ENCODE results near the gene PRAP1.

DNA sequence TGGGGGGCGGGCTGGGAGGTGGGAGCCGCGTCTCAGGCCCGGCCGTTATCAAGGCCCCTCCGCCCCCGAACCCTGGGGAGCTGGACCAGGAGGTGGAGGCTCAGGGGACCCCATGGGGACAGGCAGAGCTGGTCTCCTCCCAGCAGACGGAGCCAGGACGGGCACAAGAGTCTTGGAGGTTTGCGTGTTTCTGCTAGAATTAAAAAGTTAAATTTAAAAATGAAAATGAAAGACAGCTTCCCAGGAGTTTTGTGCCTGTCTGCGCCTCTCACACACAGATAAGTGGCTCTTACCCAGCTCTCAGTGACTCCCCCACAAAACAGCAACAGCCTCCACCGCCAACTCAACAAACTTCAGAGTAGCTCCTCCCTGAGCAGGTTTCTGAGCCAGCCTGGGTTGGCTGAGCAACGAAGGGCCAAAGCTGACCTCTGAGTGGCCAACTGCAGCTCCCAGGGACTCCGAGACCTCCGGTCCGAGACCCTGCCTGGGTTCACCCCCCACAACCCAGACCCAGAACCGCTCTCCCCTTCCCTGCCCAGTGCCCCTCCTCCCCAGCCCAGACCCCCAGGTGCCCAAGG, 5.0 kb upstream of the UTF1 start:
- PRO-cap, 3 experiments: no peak in any of the 3 experiments
- RRBS: no CpG with 5 or more reads among the region's 17 CpGs

DNA sequence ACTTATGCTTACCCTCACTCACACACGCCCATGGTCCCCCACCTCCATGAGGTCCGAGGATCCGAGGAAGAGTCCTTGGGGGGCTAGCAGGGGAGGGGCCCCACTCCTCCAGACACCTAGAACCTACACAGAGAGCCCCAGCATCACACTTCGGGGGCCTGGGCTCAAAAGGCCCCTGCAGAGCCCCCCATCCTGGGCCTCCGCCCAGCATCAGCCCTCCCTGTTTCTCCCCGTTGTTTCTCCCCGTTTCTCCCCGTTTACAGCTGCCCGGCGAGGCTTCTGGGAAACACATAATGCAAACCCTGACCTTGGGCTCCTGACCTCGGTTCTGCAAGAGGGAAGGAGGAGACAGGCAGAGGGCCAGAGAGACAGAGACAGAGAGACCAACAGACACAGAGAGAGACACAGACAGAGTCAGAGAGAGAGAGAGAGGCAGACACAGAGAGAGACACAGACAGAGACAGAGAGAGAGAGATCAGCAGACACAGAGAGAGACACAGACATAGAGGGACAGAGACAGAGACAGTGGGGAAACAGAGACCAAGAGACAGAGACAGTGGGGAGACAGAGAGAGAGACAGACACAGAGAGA, 12.3 kb downstream of the VENTX start:
- PRO-cap, 3 experiments: no peak in any of the 3 experiments
- RRBS: no CpG with 5 or more reads among the region's 11 CpGs

DNA sequence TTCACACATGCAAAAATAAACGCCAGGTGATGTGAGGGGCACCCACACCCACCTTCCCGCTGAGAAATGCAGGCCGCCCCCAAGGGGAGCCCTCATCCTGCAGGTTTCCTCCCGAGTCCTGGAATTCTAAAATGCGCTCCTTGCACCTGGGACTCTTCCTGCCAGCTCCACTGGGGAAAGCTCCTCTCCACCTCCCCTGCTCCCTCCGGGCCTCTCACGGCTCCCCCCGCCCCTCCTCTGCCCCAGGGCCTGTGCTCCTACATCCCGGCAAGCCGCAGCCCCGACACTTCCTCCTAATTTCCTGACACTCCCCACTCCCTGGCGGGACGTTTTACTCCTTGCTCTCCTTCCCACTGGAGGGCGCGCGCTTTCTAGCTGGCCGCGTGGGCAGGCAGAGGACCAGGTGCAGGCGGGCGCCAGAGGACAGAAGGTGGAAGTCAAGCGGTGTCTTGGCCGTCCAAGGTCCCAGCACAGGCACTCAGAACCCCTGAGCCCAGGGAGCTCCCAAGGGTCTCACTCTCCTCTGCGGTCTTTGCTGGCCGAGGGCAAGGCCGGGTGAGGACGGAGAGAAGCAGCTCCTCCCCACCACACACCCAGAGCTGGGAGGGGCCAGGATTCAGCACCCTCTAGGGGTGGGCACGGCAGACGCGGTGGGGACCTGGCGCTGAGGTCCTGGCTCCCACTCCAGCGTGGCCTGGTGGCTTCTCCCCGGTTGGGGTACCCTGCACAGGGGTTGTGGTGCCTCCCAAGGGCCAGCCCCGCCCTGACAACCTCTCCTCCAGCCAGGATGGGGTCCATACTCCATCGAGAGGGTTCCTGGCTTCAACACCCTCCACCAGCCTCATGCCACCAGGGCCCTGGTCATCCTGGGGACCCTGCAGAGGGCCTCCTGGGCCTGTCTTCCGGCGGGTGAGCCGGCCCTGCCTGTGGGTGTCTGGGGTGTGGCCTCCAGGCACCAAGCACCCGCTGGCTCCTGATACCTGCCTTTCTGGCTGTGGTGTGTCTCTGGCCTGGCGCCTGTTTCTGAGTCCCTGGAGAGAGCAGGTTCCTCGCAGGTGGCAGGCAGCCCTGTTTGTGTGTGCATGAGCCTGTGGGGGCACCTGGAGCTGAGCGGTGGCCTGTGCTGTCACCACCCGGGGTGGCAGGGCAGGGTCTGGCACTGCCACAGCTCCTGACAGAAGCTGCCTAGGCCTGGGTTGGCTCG, 18.9 kb downstream of the ADAM8 start:
- PRO-cap, 3 experiments: peak in 3 of 3 experiments; most common plus-strand start position 402 of the sequence (in 1)
- RRBS: 4% methylated on average over 4 of the region's 43 CpGs

DNA sequence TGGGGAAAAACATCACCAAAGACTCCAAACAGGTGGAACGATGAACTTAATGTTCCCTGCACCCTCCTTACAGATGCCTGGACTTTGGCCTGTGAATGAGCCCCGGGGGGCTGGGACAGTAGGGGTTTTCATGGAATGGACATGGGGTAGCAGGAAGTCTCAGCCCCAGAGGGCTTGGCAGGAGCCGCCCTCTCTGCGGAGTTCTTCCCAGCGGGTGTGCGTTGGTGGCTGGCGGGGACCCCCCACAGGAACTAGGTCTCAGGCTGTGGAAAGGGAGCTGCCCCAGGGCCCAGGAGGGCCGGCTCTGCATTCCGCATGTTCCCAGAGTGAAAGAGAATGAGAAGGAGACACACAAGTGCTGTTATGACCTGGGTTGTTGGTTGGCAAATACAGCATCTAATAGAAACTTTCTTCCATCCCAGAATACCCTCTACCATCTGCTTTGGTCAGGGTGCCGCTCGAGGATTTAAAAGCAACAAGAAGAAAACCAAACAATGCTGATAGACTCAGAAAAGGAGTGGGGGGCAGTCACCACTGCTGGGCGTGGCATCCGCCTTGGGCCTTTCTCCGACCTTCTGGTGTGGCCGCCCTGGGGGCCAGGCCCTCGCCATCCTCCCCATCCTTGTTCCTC, 3.8 kb downstream of the ZNF511 start:
- PRO-cap, 3 experiments: no peak in any of the 3 experiments
- RRBS: no CpG with 5 or more reads among the region's 16 CpGs

GRCh38 chr10:133318284-133319198, 9.8 kb downstream of the ZNF511 start:
- PRO-cap, 3 experiments: no peak in any of the 3 experiments
- RRBS: 2% methylated on average over 12 of the region's 54 CpGs

DNA sequence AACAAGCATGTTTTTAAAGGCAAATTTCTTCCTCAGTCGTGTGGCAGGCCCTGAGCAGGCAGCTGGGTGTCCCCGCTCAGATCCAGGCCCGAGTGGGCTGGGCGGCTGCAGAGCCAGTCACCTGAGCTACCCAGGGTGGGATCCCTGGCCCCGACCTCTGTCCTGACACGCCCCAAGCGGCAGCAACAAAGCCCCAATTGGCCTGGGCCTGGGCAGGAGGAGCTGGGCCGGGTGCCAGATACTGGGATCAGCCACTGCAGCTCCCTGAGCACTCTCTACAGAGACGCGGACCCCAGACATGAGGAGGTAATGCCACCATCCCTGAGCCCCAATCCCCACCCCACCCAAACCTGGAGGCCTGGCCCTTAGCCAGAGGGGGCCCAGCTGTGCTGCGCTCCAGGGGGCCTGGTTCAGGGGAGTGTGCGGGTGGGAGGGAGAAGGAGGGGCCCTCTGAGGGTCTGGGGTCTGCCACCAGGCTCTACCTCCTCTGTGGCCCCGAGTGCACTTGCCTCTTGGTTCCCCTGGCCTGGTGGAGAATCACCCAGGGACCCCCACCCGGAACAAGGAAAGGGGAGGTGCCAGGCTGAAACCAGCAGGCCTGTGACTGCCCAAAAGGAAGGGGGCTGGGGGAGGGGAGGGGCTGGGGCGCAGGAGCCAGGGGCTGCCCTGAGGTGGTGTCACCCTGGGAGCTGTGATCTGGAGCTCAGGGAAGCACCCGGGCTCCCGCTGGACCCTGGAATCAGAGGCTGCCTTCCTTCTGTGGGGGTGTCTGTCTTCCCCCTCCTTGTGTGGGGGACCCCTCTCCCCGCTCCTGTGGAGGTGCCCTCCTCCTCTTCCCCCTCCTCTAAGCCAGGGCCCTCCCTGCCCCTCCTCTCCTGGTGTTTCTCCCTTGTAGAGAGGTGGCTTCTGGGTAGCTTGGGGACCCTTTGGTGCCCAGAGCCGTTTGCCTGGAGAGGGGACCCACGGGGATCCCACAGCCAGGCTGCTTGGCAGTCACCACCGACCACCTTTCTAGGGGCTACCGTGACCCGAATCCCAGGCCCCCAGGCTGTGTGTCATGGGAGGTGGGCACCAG, at the start of gene PRAP1:
TSS of gene PRAP1 (plus strand) at position 254 of the 1,075 bp plus-strand sequence.
- PRO-cap, 3 experiments: no peak in any of the 3 experiments
- RRBS: no CpG with 5 or more reads among the region's 23 CpGs

- PRO-cap, 3 experiments: no peak in any of the 3 experiments
- RRBS: 13% methylated on average over 1 of the region's 16 CpGs
Observed at GRCh38 chr10:133350707-133351272, 3.6 kb downstream of the PRAP1 start.

GRCh38 chr10:133358107-133358567, 318 bp upstream of the FUOM start:
- PRO-cap, 3 experiments: no peak in any of the 3 experiments
- RRBS: 73% methylated on average over 1 of the region's 34 CpGs

GRCh38 chr10:133362386-133362864, 4.6 kb upstream of the FUOM start:
- PRO-cap, 3 experiments: no peak in any of the 3 experiments
- RRBS: no CpG with 5 or more reads among the region's 15 CpGs

DNA sequence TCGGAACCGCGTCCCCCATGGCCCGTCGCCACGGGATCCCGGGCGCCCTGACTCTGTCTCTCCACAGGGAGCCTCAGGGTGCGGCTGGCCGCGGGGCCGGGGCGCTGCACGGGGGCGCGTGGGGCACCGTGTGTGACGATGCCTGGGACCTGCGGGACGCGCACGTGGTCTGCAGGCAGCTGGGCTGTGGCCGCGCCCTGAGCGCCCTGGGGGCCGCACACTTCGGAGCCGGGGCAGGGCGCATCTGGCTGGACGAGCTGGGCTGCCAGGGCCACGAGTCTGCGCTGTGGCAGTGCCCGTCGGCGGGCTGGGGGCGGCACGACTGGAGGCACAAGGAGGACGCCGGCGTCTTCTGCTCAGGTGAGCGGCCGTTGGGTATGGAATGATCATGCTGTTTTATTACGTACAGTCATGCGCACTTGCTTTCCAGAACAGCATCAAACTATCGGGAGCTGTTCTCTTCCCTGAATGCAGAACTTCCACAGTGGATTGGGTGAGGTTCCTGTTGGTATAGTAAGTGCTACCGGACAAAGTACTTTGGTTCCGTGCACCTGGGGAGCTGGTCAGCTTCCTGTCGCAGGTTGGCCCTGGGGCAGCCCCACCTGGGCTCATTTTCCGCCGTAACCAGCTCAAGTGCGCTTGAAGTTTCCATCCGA, 6.2 kb downstream of the SCART1 start:
- PRO-cap, 3 experiments: no peak in any of the 3 experiments
- RRBS: 41% methylated on average over 8 of the region's 52 CpGs

- PRO-cap, 3 experiments: no peak in any of the 3 experiments
- RRBS: 25% methylated on average over 9 of the region's 70 CpGs
Observed at GRCh38 chr10:133528687-133529755, 1.9 kb downstream of the CYP2E1 start.

DNA sequence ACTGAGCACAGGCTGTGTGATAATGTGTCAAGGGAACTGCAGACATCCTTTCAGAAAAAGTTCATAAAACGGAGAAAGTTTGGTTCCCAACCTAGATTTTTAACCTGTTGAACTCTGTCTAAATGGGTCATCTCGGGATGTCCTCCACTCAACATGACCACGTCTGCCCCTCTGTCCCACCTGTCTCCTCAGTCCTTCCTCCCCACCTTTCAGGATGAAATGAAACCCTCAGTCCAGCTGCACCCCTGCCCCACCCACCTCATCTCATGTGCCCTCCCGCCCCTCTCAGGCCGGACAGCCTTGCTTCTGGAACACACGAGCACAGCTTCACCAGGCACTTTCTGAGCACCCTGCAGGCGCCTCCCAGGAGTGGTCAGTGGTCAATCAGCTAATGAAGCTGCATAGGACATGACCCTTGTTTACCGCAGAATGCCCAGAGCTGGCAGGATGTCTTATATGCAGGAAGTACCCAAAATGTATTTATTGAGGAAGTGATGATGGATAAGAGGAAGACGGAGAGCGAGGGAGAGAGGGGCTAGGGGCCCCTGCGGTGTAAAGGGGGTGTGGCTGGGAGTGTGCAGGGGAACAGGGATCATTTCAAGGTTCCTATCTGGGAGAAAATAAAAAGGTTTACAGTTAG, 3.2 kb downstream of the CYP2E1 start:
- PRO-cap, 3 experiments: no peak in any of the 3 experiments
- RRBS: no CpG with 5 or more reads among the region's 11 CpGs

Measured in breast (tissue), 4 donors.